Mammary microvascular endothelial cell (primary cell): Measurements from ENCODE around the gene ANKRD62.

DNA sequence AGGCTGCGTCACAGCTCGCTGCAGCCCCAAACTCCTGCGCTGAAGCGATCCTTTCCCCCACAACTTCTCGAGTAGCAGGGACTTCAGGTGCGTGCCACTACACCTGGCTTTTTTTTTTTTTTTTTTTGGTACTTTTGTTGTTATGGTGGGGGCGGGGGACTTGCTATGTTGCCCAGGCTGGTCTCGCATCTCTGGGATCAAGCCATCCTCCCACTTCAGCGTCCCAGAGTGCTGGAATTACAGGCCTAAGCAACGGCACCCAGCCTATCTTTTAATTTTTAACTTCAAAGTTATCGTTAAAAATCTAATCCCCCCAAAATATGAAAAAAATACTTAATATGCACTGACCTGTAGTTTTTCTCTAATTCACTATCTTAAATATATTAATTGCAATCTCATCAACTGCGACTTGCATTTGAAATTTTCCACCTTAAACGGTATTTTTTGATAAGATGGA is 541 bp downstream of the MPPE1 start:
- RAMPAGE, long total RNA = no peak

GRCh38 chr18:11964478-11964752 is 16.9 kb upstream of the IMPA2 start:
- RAMPAGE, long total RNA = no peak

- RAMPAGE, long total RNA = no peak
Observed at GRCh38 chr18:12093517-12094110, at the start of gene ANKRD62. Gene ANKRD62 (plus strand): TSS chr18:12093843.

- RAMPAGE, long total RNA = no peak
Observed at GRCh38 chr18:12306218-12306740, 1.8 kb upstream of the TUBB6 start.

GRCh38 chr18:12335509-12336271 is 27.6 kb downstream of the TUBB6 start:
- RAMPAGE, long total RNA = no peak

GRCh38 chr18:12652909-12653380 is 5.0 kb downstream of the SPIRE1 start:
- RAMPAGE, long total RNA = no peak

DNA sequence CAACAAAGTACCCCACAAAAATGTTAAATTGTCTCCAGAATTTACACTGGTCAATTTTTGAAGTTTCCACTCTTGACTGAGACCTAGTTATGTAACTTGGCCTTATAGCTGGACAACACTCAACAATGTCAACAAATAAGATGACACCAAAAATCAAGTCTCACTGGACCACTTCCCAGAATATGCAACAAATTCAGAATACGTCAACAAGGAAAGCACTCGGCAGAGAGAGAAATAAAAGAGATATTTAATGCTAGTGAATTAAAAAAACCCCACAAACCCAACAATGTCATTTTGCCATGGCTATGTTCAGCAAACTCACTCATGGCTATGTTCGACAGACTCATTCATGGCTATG is 72.8 kb downstream of the PTPN2 start:
- RAMPAGE, long total RNA = no peak

GRCh38 chr18:12985271-12985757 is 5.8 kb upstream of the CEP192 start:
- RAMPAGE, long total RNA = no peak

- RAMPAGE, long total RNA = no peak
Observed at GRCh38 chr18:12990598-12991201, 462 bp upstream of the CEP192 start.

GRCh38 chr18:13051898-13052533 is 60.9 kb downstream of the CEP192 start:
- RAMPAGE, long total RNA = no peak

DNA sequence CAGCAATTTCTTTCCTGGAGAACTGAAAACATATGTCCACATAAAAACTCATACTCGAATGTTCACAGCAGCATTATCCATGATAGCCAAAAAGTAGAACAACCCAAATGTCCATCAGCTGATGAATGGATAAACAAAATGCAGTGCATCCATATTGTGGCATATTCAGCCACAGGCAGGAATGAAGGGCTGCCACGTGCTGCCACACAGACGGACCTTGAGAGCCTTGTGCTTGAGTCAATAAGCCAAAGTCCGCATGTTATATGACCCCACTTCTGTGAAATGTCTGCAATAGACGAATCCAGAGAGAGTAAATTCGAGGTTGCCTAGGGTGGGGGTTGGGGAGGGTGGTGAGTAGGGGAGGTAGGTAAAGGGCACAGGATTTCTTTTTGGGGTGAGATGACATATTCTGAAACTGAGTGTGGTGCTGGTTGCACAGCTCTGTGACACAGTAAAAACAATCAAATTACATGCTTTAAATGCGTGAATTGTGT is 39.0 kb upstream of the LDLRAD4 start:
- RAMPAGE, long total RNA = no peak

GRCh38 chr18:13279239-13279545 is 60.6 kb downstream of the LDLRAD4 start:
- RAMPAGE, long total RNA = no peak

- RAMPAGE, long total RNA = no peak
Observed at GRCh38 chr18:13464782-13465514, 246.4 kb downstream of the LDLRAD4 start.

GRCh38 chr18:13481579-13482111 is 244.7 kb downstream of the FAM210A start:
- RAMPAGE, long total RNA = no peak

DNA sequence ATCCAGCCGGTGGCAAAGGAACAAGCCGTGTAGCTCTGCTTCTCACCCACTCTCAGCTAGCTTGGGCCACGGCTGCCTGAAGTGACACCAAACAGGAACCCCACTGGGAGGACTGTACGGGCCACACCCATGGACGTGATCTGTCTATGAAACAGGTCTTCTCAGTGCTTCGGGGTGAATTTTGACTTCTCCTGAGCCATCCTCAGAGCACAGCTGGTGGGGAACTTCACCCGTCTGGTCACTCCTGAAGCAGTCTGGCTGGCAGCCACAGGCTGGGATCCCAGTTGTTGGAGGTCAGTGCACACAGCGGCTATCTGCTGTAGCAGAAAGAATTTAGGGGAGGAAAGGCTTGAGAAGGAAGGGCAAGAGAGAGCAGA is 223.8 kb downstream of the FAM210A start:
- RAMPAGE, long total RNA = no peak

GRCh38 chr18:13734433-13734889 is 8.0 kb downstream of the RNMT start:
- RAMPAGE, long total RNA = no peak

DNA sequence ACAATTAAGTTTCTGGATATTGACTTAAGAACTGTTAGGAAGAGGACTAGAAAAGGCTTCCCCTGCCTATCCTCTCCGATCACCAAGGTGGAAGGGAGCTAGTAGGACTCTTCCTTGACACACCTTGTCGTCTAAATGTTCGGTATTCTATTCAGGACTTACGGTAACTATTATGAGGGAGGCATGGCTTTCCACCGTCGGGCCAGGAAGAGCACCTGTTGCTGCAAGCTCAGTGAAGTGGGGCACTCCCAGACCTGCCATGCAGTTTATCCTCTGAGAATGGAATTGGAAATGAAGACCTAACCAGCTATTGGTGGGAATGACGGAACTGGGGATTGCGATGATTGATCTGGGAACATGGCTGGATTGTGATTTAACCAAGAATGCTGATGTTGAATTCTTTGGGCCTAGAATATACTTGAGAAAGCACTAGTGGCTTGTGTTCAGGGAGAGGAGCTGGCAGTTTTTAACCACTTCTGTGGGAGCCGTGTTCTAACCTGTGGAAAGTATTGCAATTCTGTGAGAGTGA is 35.5 kb downstream of the RNMT start:
- RAMPAGE, long total RNA = no peak

DNA sequence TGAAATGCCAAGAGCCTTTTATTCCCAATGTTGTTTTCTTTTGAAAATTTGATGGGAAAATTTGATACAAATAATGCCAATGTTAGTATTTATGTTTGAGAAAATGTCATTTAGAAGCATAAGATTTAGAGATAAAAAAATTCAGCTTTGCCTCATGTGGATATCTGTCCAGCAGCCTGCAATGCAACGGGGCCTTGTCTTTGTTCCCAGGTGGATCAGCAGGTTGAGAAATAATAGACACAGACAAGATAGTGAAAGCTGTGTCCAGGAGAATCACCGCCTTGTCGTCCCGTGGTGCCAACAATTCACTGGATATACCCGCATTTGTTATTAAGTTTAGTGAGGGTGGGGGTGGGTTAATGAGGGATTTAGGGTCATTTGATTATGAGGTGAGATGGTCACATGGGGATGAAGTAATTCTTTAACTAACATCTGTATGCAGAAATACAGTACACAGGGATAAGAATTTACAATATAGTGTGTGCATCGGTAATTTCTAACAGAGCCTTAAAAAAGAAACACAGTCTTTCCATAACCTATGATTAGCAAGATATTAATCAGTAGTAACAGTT is 50.0 kb downstream of the ANKRD30B start:
- RAMPAGE, long total RNA = no peak

DNA sequence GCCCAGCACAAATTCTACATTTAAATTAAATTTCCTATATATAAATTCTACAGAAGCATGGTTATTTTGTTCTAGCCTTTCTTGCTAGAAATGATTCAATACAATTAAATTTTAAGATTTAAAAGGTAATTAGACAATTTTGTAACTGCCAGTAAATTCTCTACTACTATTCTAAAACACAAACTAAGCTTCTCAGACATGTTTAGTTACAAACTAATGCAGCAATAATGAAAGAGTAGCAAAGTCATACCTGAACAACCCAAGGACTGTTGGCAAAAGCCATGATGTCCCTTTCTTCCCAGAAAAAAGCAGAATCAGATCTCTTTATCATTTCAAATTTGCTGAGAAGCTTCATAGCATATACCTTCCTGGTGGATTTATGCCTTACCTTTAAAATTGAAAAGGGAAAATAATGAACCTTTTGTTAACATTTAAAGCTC is 62.8 kb downstream of the ROCK1 start:
- RAMPAGE, long total RNA = no peak

DNA sequence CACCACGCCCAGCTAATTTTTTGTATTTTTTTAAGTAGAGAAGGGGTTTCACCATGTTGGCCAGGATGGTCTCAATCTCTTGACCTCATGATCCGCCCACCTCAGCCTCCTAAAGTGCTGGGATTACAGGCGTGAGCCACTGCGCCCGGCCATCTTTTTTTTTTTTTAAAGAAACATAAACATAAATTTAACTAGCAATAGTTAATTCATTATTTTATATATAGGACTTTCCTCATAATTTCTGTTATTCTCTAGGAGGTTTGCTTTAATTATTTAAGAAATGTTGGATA is 43.2 kb upstream of the GREB1L start:
- RAMPAGE, long total RNA = no peak